Testis (tissue), 5 donors: ENCODE measurements around the genes CCDC183, TMEM203, TUBB4B and NELFB.

DNA sequence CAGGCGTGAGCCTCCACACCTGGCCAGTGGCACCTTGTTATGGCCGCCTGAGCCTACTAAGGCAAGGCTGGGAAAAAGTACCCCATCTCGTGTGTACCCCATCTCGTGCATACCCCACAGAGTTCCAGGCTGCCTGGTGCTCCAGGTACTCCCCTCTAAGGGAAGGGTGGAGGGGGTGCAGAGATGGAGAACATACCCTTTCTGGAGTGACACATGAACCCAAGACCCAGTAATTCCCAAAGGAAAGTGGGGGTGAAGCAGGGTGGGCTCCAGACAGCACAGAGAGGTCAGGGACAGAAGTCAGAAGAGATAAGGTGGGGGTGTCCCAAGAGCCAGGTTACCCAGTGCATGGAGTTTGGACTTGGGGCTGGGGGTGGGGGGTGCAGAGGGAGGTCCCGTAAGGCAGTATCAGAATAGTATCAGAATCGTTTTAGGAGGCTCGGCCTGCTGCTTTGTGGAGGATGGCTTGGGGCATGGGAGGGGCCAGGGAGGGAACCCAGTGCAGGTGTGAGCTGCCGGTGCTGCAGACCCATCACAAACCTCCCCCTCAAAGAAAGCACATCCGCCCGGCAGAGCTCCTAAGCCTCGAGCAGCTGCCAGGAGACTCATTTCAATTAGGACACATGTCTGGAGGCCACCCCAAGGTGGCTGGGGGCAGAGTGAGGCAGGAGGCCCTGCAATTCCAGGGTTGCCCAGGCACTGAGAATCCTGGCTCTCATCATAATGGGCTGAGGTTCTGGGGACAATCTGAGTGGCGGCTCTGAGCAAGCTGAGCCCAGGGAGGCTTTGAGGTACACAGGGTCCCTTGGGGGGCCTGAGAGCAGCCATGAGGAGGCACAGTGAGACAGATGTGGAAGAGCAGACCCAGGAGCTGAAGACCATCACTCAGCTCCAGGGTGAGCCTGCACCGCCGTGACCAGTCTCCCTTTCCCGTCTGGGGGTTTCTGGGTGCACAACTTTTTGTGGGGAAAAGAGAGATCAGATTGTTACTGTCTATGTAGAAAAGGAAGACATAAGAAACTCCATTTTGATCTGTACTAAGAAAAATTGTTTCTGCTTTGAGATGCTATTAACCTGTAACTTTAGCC, at the start of gene CCDC183:
Gene CCDC183, plus strand, starts transcription at position 767 of the 1,088 bp plus-strand sequence.
- PRO-cap, 3 experiments = peak in 1 of 3 experiments; most common plus-strand start position 745 of the sequence (in 1); most common minus-strand start position 615 of the sequence (in 1)
- RAMPAGE, long total RNA, 2 experiments = start-site peak on the plus strand in 2 of 2 experiments, centred at positions 655 to 768 of the sequence, 217 to 719 reads per replicate; start-site peak on the minus strand in 1 of 2 experiments, centred at position 645 of the sequence, 11 reads per replicate
- RRBS = 83% methylated on average over 2 of the region's 15 CpGs

DNA sequence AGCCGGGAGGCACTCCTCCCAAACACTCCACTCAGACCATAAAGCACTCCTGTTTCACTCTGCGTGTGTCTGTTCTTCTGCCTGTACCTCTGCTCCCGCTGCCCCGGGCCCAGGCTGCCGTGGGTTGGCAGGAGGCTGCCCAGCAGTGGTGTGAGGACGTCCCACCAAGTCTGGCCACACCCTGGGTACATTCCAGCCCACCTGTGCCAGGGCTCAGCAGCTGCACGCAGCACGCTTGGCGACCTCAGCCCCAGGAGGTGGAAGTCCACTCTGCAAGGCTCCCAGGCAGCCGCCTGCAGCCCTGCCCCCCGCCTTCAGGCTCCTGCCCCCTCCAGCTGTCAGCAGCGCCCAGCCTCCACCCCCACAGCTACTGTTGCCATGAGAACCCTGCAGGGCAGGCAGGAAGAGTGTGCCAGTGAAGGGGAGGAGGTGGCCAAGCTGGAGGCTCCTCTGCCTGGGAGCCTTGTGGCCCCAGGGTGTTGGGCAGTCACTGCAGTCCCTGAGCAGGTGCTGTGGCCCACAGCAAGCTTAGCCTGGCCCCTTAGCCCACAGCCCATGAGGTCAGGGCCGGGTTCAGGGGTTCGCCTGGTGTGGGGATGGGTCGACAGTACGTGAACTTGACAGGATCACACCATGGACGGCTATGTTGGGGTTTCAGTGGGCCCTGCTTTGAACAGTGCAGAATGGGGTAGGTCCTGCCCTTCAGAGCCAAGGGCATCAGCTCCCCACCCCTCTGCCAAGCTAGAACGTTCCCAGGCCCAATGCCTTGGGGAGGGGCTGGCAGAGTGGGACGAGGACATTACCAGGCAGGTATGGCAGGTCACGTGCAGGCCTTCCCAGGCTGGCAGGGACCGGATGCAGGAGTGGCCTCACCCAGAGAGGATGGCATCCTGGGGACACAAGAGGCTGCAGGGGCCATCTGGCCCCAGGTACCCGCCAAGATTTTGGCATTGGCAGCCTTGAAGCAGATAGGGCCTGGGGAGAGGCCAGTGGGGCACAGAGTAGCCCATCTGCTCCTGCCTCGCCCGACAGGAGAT, 834 bp upstream of the AJM1 start:
- PRO-cap, 3 experiments = no peak in any of the 3 experiments
- RAMPAGE, long total RNA, 2 experiments = no peak in any of the 2 experiments
- RRBS = 78% methylated on average over 1 of the region's 24 CpGs

DNA sequence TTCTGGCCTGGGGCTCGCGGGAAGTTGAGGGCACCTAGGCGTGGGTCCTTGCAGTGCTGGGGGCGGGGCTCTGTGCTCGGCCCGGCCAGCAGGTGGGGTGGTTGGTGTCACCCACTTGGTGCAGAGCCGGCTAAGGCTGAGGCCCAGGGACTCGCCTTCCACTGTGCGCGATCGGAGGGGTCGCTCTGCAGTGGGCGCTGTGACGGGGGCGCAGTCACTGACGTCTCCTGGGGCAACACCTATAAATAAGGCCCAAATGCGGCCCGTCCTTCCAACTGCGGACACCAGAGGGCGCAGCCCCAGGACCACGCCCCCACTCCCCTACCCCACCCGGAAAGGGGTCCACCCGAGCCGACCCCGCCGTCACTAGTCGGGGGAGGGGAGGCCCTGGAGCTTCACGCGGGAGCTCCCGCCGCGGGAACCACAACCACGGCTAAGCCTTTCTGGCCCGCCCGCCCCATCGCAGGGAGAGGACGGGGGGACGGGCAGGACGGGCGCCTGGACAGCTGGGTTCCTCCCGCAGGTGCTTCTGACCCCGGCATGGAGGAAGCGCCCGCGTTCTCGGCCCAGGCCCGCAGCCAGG, 1.5 kb downstream of the AJM1 start:
- PRO-cap, 3 experiments = peak in 2 of 3 experiments; most common plus-strand start position 274 of the sequence (in 2); most common minus-strand start position 162 of the sequence (in 1)
- RAMPAGE, long total RNA, 2 experiments = no peak in any of the 2 experiments
- RRBS = no CpG with 5 or more reads among the region's 47 CpGs

- PRO-cap, 3 experiments = peak in 3 of 3 experiments; most common plus-strand start chr9:136852044 (in 2); most common minus-strand start chr9:136851935 (in 3)
- RAMPAGE, long total RNA, 2 experiments = no peak in any of the 2 experiments
- RRBS = 50% methylated on average over 1 of the region's 14 CpGs
These were observed 288 bp upstream of the MAMDC4 start for GRCh38 chr9:136851840-136852275.

DNA sequence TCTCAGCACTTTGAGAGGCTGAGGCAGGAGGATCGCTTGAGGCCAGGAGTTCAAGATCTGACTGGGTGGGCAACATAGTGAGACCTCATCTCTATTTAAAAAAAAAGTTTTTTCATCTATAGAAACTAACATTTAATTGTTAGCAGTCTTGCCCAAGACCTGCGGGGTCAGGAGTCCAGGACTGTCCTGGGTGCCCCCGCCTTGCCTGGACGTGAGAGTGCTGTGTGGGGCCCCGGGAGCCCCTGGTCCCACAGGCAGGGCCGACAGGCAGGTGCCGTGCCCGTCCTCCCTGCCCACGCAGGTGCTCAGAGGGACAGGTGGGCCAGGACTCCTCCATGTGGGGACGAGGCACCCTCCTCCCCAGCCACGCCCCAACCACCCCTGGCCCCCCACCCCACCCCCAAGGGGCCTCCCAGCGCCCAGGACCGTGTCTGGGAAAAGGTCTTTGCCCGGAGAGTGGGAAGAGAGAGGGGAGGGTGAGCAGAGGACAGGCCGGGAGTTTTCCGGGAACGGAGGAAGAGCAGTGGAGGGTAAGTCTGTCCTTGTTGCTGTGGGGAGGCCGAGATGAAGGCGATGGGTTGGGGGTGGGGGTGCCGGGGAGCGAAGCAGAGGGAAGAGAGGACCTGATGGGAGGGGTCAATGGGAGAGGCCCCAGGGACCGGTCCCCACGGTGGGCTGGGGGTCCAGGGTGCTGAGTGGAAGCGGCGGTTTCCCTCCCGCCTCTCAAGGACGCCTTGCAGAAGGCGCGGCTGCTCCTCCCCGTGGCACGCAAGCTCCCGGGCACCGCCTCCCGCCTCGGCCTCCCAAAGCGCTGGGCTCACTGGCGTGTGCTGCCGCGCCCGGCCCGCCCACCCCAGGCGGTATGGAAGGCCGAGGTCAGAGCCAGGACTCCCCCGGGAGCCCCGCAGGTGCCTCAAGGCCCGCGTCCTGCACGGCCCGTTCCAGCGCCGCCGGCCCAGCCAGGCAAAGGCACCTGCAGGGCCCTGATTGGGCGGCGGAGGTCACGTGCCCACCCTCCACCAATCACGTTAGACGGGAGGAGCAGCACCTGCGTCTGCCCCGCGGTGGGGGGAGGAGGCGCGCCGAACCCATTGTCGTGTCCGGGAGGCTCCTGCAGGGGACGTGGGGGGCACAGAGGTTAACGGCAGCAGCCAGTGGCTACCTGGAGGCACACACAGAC, 2.5 kb upstream of the LCN12 start:
- PRO-cap, 3 experiments = peak in 3 of 3 experiments; most common plus-strand start position 1,094 of the sequence (in 2); most common minus-strand start position 957 of the sequence (in 3)
- RAMPAGE, long total RNA, 2 experiments = start-site peak on the plus strand in 1 of 2 experiments, centred at position 1,086 of the sequence, 19 reads per replicate
- RRBS = 1% methylated on average over 33 of the region's 67 CpGs

GRCh38 chr9:136964115-136964585, 12.1 kb downstream of the LCN12 start:
- PRO-cap, 3 experiments = peak in 1 of 3 experiments; most common minus-strand start chr9:136964451 (in 1)
- RAMPAGE, long total RNA, 2 experiments = no peak in any of the 2 experiments
- RRBS = 79% methylated on average over 1 of the region's 17 CpGs

- PRO-cap, 3 experiments = peak in 3 of 3 experiments; most common plus-strand start chr9:136978134 (in 2); most common minus-strand start chr9:136978372 (in 3)
- RAMPAGE, long total RNA, 2 experiments = no peak in any of the 2 experiments
- RRBS = 3% methylated on average over 8 of the region's 82 CpGs
These were observed 807 bp downstream of the PTGDS start for GRCh38 chr9:136977916-136978706.

DNA sequence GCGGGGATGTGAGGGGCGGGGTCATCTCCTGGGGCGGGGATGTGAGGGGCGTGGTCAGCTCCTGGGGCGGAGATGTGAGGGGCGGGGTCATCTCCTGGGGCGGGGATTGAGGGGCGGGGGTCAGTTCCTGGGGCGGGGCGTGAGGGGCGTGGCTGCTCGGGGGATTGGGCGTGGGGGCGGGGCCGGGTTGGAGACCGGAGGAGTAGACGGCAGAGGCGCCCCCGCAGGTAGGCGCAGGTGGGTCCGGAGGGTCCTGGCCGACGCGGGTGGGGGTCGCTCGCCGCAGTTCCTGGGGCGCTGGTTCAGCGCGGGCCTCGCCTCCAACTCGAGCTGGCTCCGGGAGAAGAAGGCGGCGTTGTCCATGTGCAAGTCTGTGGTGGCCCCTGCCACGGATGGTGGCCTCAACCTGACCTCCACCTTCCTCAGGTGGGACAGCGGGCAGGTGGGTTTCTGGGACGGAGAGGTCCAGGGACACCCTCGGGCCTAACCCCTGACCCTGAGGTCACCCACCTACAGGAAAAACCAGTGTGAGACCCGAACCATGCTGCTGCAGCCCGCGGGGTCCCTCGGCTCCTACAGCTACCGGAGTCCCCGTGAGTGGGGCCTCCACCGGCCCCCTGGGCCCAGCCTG, 1.5 kb downstream of the PTGDS start:
- PRO-cap, 3 experiments = peak in 3 of 3 experiments; most common plus-strand start position 191 of the sequence (in 2)
- RAMPAGE, long total RNA, 2 experiments = start-site peak on the minus strand in 1 of 2 experiments, centred at position 542 of the sequence, 24 reads per replicate
- RRBS = 7% methylated on average over 16 of the region's 46 CpGs

- PRO-cap, 3 experiments = no peak in any of the 3 experiments
- RAMPAGE, long total RNA, 2 experiments = no peak in any of the 2 experiments
- RRBS = 69% methylated on average over 6 of the region's 20 CpGs
These were observed 2.8 kb upstream of the FUT7 start for GRCh38 chr9:137034569-137035158.

- PRO-cap, 3 experiments = peak in 1 of 3 experiments; most common plus-strand start chr9:137071185 (in 1); most common minus-strand start chr9:137071134 (in 1)
- RAMPAGE, long total RNA, 2 experiments = no peak in any of the 2 experiments
- RRBS = no CpG with 5 or more reads among the region's 7 CpGs
These were observed 680 bp upstream of the SAPCD2 start for GRCh38 chr9:137070982-137071492.

GRCh38 chr9:137176531-137176977, 4.7 kb upstream of the TMEM210 start:
- PRO-cap, 3 experiments = no peak in any of the 3 experiments
- RAMPAGE, long total RNA, 2 experiments = no peak in any of the 2 experiments
- RRBS = no CpG with 5 or more reads among the region's 8 CpGs

GRCh38 chr9:137200898-137201319, 368 bp upstream of the TPRN start:
- PRO-cap, 3 experiments = peak in 3 of 3 experiments; most common plus-strand start chr9:137201054 (in 3)
- RAMPAGE, long total RNA, 2 experiments = no peak in any of the 2 experiments
- RRBS = 2% methylated on average over 7 of the region's 35 CpGs

DNA sequence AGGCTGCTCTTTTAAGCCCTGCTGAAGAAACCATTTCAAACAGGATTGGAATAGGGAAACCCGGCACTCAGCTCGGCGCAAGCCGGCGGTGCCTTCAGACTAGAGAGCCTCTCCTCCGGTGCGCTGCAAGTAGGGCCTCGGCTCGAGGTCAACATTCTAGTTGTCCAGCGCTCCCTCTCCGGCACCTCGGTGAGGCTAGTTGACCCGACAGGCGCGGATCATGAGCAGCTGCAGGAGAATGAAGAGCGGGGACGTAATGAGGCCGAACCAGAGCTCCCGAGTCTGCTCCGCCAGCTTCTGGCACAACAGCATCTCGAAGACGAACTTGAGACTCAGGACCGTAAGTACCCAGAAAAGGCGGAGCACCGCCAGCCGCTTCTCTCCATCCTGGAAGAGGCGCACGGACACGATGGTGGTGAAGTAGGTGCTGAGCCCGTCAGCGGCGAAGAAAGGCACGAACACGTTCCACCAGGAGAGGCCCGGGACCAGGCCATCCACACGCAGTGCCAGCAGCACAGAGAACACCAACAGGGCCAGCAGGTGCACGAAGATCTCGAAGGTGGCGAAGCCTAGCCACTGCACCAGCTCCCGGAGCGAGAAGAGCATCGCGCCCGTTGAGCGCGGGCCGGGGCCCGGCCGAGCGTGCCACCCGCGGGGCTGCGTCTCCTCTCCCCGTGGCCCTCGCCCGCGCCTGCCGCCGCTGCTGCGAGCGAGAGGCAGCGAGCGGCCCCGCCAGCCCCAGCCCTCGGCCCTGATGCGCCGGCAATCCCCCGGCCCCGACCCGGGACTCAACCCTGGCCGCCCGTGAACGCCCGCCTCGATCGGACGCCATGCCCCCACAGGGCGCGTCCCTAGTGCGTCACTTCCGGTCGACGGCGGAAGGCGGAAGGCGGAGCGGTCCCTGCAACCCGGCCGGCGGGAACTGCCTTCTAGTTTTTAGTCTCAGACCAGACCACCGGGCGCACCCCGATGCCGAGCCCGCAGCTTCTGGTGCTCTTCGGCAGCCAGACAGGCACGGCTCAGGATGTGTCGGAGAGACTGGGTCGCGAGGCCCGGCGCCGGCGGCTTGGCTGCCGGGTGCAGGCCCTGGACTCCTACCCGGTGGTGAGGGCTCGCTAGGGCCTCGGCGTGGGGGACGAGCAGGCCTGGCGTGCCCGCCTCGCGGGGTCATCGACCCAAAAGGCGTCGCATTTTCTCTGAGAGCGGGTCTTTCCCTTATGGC, at the start of gene TMEM203:
Gene TMEM203, minus strand, starts transcription at position 840 of the 1,222 bp plus-strand sequence.
- PRO-cap, 3 experiments = peak in 3 of 3 experiments; most common plus-strand start position 878 of the sequence (in 2); most common minus-strand start position 840 of the sequence (in 3)
- RAMPAGE, long total RNA, 2 experiments = start-site peak on the plus strand in 2 of 2 experiments, centred at positions 910 to 913 of the sequence, 310 to 606 reads per replicate
- RRBS = 2% methylated on average over 41 of the region's 118 CpGs

GRCh38 chr9:137240062-137241082, 715 bp upstream of the TUBB4B start:
- PRO-cap, 3 experiments = peak in 3 of 3 experiments; most common plus-strand start chr9:137240532 (in 2); most common minus-strand start chr9:137240352 (in 1)
- RAMPAGE, long total RNA, 2 experiments = no peak in any of the 2 experiments
- RRBS = 1% methylated on average over 74 of the region's 102 CpGs

DNA sequence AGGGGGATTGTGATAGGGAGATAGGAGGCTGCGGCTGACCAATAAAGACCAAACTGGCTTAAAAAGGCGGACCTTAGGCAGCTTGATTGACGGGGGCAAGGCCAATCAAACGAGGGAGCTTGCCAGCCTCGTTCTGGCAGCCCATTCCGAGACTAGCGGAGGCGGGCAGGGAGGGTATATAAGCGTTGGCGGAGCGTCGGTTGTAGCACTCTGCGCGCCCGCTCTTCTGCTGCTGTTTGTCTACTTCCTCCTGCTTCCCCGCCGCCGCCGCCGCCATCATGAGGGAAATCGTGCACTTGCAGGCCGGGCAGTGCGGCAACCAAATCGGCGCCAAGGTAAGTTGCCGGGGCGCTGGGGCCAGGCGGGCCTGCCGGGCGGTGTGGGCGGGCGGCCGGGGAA, at the start of gene TUBB4B:
Gene TUBB4B, plus strand, starts transcription at position 205 of the 399 bp plus-strand sequence.
- PRO-cap, 3 experiments = peak in 3 of 3 experiments; most common plus-strand start position 205 of the sequence (in 3)
- RAMPAGE, long total RNA, 2 experiments = start-site peak on the plus strand in 2 of 2 experiments, centred at position 185 of the sequence, 2,757 to 3,763 reads per replicate
- RRBS = 0% methylated on average over 3 of the region's 33 CpGs

DNA sequence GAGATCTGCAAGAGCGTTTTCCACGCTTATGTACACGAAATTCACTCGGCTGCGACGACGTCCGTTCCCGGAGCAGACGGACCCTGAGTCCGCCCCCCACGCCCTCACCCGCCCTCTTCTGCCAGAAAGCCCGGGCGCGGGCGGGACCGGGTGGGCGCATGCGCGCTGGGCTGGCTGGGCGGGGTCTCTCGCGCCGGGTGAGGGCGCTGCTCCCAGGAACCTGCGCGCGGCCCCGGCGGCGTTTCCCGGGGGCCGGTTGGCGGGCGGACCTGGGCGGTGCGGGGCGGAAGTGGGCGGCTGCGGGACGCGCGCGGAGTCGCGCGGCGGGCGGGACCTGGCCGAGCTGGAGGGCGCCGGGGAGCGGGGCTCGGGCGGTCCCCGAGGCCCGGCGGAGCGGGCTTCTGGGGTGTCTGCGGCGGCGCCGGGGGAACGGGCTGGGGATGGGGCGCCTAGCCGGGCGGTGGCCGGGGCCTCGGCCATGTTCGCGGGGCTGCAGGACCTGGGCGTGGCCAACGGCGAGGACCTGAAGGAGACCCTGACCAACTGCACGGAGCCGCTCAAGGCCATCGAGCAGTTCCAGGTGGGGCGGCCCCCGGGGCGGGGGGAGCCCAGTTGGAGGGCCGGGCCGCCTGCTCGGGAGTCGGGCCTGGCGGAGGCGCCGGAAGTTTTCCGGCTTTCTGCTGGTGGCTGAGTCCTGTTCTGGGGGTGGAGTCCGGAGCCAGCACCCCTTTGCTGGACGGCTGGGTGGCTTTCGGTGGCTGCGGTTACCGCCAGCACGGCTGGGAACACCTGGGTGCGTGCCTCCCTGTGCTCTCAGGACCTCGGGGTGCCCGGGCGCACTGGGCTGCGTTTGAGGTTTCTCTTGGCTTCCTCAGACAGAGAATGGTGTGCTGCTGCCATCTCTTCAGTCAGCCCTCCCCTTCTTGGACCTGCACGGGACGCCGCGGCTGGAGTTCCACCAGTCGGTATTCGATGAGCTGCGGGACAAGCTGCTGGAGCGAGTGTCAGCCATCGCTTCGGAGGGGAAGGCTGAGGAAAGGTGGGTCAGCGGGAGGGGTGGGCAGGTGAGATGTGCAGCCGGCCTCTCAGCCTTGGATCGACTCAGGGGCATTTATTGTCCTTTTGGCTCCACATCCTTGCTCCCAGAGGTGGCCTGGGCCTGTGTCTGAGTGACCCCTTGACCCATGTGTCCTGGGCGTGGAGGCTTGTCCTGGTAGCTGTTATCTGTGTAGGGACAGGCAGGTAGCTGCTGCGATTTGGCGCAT, at the start of gene NELFB:
Gene NELFB, plus strand, starts transcription at position 296 of the 1,265 bp plus-strand sequence.
- PRO-cap, 3 experiments = peak in 3 of 3 experiments; most common plus-strand start position 296 of the sequence (in 2); most common minus-strand start position 116 of the sequence (in 2)
- RAMPAGE, long total RNA, 2 experiments = no peak in any of the 2 experiments
- RRBS = 1% methylated on average over 49 of the region's 116 CpGs

- PRO-cap, 3 experiments = no peak in any of the 3 experiments
- RAMPAGE, long total RNA, 2 experiments = no peak in any of the 2 experiments
- RRBS = 67% methylated on average over 6 of the region's 32 CpGs
These were observed 5.4 kb upstream of the NRARP start for GRCh38 chr9:137307273-137308137.

GRCh38 chr9:137314164-137315162, 12.4 kb upstream of the NRARP start:
- PRO-cap, 3 experiments = no peak in any of the 3 experiments
- RAMPAGE, long total RNA, 2 experiments = no peak in any of the 2 experiments
- RRBS = 78% methylated on average over 2 of the region's 44 CpGs

- PRO-cap, 3 experiments = no peak in any of the 3 experiments
- RAMPAGE, long total RNA, 2 experiments = no peak in any of the 2 experiments
- RRBS = no CpG with 5 or more reads among the region's 22 CpGs
These were observed 8.8 kb upstream of the ENTPD8 start for GRCh38 chr9:137449709-137450547.

GRCh38 chr9:137454126-137454851, 4.8 kb downstream of the NSMF start:
- PRO-cap, 3 experiments = peak in 3 of 3 experiments; most common plus-strand start chr9:137454240 (in 3)
- RAMPAGE, long total RNA, 2 experiments = no peak in any of the 2 experiments
- RRBS = no CpG with 5 or more reads among the region's 37 CpGs